Helper T cell (primary cell): ENCODE measurements around a stretch of chr3.

- PRO-cap, 2 experiments: no peak in any of the 2 experiments
Observed at GRCh38 chr3:126260867-126261393, 80.5 kb upstream of the ALDH1L1 start.

DNA sequence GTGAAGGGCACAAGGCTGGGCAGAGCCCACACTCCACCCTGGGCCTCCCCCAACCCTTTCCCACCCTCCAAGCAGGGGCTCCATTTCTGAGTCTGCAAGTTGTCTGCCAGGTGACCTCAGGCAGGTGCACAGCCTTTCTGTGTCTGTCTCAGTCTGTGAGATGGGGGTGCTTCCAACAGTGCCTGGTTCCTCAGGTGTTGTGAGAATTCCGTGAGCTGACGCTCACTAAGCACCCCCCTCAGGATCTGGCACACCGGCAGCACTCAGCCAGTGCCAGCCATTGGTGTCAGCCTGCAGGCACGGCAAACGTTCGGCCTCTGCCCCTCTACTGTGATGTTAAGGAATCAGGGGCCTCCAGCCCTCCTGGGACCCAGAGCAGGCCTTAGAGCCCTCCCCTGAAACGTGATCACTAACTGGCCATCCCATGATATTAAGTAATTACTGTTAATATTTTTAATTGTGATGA is 2.4 kb downstream of the KLF15 start:
- PRO-cap, 2 experiments: no peak in any of the 2 experiments

DNA sequence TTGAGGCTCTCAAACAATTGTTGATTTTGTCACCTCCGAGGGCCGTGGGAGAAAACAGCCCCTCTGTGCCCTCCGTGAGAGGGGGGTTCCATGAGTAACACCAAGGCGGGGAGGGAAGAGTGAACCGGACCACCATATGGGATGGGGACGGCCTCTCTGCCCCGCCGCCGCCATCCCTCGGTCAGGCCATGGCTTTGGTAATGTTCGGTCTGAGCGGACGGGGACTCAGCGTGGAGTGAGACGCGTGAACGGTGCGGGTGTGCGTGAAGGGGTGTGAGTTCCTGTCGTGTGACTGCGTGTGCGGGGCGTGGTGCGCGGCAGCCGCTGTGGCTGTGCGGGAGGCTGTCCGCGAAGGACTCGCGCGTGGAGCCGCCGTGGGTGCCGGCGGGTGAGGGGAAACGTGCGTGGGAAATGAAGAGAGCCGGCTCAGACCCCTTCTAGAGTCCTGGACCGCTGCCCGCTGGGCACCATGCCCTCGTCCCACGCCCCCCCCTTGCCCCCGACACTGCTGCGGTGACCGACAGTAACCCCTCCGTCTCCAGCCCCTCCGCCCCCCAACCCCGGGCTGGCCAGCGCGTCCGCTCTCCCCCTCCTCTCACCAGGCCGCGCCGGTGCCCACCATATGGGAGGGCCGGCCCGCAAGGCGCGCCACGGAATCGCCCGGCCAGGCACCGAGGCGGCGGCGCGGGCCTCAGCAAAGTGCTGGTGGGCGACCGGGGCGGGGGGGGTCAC is 729 bp downstream of the KLF15 start:
- PRO-cap, 2 experiments: no peak in any of the 2 experiments

- PRO-cap, 2 experiments: no peak in any of the 2 experiments
Observed at GRCh38 chr3:126374706-126375119, 17.5 kb upstream of the KLF15 start.

- PRO-cap, 2 experiments: no peak in any of the 2 experiments
Observed at GRCh38 chr3:126464778-126465257, 10.9 kb downstream of the ZXDC start.

DNA sequence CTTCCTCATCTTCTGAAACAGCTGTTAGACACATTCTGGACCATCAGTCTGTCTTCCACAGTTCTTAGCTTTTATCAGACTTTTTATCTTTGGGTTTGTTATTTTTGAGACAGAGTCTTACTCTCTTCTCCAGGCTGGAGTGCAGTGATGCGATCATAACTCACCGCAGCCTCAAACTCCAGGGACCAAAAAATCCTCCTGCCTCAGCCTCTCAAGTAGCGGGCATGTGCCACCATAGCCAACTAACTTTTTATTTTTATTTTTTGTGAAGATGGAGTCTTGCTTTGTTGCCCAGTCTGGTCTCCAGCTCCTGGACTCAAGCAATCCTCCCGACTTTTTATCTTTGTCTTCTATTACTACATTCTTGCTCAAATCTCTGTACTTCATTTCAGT is 135.0 kb upstream of the PLXNA1 start:
- PRO-cap, 2 experiments: no peak in any of the 2 experiments

DNA sequence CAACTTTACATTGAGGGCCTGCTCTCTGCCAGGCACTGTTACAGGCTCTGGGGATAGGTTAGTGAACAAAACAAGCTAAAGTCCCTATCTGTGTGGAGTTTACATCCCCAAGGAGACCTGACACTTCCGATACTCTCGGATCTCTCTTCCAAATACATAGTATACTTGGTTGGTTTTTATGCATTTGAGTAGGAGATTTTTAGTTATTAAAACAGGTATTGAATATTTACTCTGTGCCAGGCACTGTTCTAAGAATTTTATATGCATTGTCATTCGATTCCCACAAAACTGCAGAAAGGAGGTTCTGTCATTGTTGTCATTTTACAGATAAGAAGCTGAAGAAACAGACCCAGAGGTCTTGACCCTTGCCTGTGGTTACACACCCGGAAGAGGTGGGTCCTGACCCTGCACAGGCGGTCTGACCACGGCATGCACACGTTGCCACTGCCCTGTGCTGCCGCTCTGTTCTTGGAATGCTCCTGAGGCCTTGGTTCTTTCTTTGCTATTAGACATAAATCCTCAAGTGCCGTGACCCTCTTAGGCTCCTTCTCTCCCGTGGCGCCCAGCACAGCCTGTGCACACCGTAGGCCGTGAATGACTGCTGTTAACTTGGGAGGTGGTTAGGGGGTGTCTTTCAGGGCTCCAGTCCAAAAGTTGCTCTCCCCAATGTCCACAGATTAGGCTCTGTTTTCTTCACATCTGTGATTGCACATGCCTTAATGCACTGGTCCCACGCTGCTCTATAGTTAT is 74.2 kb upstream of the PLXNA1 start:
- PRO-cap, 2 experiments: no peak in any of the 2 experiments

DNA sequence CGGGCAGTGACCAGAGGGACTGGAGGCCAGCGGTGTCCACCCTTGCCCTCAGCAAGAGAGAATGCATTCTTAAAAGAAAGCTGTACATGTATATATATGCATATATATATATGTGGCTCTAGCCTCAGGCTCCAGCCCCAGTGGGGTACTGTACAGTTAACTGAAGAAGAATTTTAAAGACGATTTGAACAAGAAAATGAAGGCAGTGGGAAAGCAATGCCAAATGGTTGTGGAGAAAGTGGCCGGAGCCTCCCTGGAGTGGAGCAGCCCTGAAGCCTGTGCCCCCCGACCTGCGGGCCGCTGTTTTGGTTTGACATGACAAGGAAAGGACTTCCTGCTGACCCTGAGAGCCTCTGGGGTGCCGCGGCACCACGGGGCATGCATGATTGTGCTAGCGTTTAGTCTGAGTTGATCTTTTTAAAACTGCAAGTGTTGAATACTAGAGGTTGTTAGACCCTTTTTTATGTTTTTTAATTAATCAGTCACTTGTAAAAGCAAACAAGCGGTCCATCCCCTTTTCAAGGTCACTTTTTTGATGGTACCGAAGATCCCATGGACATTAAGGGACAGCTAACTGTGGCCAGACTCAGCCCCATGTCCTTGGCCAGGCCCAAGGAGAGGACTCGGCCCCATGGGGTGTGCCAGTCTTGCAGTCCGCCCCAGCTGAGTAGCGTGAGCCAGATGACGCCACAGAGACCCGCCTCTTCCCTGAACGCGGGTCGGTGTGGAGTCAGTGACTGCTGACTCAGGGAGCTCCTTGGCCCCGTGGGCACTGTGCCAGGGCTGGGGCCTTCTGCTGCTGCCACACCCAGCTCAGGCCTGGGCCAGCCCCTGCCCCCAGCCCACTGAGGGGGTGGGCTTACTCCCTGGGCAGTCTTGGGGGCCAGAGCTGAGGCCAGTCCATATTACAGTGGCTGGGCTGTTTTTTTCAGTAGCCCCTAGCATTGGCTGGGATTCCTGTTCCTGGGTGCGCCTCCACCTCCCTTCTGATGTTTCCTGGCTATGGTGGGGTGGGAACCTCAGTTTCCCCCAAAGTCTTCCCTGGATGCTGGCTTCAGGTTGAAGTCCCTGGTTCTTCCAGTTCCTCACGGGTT is 52.6 kb downstream of the PLXNA1 start:
- PRO-cap, 2 experiments: no peak in any of the 2 experiments

DNA sequence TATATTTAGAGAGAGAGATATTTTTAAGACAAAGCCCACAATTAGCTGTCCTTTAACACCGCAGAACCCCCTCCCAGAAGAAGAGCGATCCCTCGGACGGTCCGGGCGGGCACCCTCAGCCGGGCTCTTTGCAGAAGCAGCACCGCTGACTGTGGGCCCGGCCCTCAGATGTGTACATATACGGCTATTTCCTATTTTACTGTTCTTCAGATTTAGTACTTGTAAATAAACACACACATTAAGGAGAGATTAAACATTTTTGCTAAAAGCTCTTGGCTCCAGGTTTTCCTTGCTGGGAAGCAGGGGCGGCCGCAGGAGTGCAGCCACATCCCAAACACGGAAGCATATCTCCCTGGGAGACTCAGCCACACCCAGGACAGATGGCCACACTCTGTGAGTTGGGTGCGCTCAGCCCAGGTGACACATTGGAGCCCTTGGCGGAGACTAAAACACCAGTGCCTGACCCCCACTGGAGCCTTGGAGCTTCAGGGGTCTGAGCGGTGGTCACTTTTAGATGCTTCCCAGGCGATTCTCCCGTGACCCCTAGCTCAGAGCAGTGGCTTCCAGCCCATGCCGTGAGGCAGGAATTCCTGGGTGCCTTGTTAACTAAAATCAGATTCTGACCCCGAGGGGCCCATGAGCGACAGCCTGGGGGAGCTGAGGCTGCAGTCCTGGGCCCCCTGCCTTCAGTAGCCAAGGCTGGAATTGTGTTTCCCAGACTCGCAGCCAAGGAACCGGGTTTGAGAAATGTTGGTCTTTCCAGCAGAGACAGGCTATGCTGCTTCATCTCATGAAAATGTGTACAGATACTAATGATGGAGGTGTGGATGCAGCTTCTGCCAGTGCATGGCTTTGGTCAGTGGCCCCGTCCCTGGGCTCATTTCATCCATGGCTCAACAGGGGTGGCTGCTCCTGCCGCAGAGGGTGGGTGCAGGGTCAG is 54.5 kb downstream of the PLXNA1 start:
- PRO-cap, 2 experiments: no peak in any of the 2 experiments

DNA sequence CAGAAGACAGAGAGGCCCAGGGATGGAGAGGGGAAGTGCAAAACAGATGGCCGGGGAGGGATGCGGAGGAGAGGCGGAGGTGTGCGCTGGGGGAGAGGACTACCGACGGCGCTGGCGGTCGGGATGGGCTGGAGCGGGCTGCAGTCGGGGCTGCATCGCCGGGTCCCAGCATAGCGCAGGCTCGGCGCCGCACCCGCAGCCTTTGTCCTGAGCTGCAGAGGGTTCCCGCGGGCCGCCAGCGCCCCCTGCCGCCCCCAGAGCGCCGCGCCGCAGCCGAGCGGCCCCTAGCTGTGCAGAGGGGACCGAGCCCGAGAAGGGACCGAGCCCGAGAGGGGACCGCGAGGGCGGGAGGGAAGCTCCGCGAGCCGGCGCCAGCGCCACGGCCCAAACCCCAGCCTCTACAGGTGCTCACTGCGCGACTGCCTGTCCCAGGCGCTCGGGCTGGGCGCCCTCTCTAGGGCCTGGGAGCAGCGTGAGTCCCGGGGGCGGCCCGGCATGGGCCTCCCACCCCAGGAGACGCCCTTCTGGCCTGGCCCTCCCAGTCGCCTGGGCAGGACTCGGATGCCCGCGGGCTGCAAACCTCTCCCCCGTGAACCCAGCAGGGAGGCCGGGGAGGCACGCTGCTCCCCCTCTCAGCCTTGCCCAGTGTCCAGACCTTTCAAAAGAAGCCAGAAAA is 134.9 kb downstream of the TPRA1 start:
- PRO-cap, 2 experiments: no peak in any of the 2 experiments

- PRO-cap, 2 experiments: no peak in any of the 2 experiments
Observed at GRCh38 chr3:127526641-127527179, 63.8 kb downstream of the TPRA1 start.

GRCh38 chr3:127740365-127741367 is 67.9 kb downstream of the ABTB1 start:
- PRO-cap, 2 experiments: no peak in any of the 2 experiments

DNA sequence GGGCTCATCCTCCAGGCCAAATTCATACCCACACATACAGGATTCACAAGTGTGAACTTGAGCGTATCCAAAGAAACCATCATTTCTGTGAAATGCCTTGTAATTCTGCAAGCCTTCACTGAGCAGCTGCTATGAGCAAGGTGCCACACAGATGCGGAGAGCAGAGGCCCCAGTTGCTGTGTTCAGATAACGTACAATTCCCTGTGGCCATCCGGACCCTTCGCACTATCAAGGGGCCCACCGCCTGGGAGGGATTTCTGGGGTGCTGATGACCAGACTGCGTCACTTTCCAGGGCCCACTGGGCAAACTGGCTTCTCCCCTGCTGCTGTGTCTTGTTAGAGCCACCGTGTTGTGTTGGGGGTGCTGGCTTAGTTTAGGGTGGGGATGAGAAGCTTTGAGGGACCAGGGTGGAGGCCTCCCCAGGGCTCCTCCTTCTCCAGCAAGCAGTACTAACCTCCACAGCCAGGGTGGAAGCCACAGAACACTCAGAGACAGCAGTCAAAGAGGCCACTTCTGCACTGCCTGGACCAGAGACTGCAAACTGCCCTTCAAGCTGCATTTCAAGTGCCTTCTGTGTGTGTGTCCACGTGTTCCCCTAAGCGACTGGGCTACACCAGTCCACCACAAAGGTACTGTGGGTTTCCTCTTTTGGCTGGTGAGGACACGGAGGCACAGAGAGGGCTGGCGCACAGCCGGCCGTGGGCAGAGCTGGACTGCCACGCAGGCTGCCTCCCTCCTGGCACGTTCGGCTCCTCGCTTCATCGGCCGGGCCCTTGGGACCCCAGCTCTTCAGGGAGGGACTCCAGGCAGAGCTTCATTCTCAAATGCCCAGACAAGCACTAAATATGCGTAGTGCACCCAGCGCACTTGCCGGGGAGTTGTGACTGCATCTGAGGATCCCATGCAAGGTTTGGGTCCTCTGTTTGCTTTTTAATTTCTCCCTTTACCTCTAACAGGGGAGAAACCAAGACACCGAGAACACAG is 61.0 kb downstream of the MGLL start:
- PRO-cap, 2 experiments: no peak in any of the 2 experiments

GRCh38 chr3:127762106-127762901 is 60.0 kb downstream of the MGLL start:
- PRO-cap, 2 experiments: no peak in any of the 2 experiments

- PRO-cap, 2 experiments: no peak in any of the 2 experiments
Observed at GRCh38 chr3:127785386-127786027, 36.8 kb downstream of the MGLL start.

DNA sequence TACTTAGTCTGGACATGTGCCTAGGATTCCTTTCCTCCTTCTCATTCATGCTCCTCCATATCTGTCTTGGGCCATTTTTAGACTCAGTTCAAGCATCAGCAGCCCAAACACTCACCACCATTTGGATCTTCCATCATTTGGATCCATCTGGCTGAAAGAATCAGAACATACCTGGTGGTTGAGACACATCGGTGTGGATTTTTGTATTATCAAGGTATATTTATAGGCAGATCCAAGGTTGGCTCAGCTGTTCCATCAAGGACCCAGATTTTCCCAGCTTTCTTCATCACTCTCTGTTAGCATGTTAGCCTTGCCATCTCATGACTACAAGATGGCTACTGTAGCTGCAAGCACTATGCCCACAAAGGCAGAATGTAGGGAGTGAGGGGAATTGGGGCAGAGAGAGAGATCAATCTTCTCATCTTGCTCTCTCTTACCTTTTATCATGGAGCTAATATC is 13.5 kb downstream of the MGLL start:
- PRO-cap, 2 experiments: no peak in any of the 2 experiments

- PRO-cap, 2 experiments: no peak in any of the 2 experiments
Observed at GRCh38 chr3:127847983-127848539, 25.7 kb upstream of the MGLL start.

GRCh38 chr3:127997818-127998270 is 54.4 kb upstream of the SEC61A1 start:
- PRO-cap, 2 experiments: no peak in any of the 2 experiments

- PRO-cap, 2 experiments: no peak in any of the 2 experiments
Observed at GRCh38 chr3:128064656-128065419, 12.6 kb downstream of the SEC61A1 start.

GRCh38 chr3:128433021-128433548 is 33.6 kb downstream of the DNAJB8 start:
- PRO-cap, 2 experiments: no peak in any of the 2 experiments